Neural progenitor cell (in vitro differentiated cells): ENCODE measurements around the genes NCOA6 and SPAG4.

DNA sequence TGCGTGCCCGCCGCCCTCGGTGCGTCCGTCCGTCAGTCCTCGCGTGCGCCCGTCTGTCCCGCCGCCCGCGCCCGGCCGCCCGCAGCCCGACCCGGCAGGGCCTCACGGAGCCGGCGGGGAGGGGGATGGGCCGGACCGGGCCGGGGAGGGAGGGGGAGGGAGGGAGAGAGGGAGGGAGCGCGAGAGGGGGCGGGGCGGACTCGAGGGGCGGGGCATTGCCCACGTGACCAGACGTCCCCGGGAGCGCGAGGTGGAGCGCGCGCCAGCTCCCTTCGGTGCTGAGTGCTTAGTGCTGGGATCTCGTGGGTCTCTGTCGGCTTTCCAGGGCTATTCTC, at the start of gene NCOA6:
TSS of gene NCOA6 (minus strand) at position 127 of the 335 bp plus-strand sequence.
- RAMPAGE, long total RNA, result no peak

GRCh38 chr20:34888477-34888908, 12.1 kb downstream of the ACSS2 start:
- RAMPAGE, long total RNA, result no peak

GRCh38 chr20:34891194-34891812, 14.9 kb downstream of the ACSS2 start:
- RAMPAGE, long total RNA, result no peak

- RAMPAGE, long total RNA, result no peak
These were observed 21.5 kb downstream of the ACSS2 start for GRCh38 chr20:34897670-34898604.

GRCh38 chr20:34940128-34940471, 15.5 kb downstream of the GSS start:
- RAMPAGE, long total RNA, result no peak

DNA sequence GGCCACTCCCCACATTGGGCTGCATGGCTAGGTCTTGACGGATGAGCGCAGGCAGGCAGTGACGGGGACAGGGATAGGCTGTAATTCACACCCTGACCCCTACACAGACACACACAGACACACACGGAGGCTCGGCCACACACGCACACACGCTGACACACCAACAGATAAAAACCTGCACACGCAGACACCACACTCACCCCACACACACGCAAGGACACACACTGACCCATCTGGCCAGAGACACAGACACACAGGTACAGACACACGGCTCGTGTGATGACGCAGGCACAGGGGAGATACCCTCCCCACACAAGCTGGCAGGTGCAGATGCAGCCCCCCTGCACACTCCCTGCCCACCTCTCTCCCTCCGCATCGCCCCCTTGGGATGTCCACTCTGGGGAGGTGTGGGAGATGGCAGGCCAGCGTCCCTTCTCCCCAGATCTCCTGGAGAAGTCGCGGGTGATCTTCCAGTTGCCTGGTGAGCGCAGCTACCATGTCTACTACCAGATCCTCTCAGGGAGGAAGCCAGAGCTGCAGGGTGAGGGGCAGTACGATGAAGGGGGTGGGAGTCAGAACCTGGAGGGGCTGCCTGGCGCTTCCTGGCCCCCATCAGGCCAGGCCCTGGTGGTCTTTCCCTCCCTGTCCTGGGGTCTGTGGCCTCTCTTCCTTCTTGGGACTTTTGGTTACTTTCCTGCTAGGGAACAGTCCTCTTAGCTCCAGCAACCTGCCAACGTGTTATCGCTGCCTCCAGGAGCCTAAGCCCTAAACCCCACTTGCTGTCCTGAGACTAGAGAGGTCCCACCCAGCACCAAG, 30.2 kb downstream of the MYH7B start:
- RAMPAGE, long total RNA, result no peak

- RAMPAGE, long total RNA, result no peak
These were observed 921 bp downstream of the TRPC4AP start for GRCh38 chr20:35091555-35092216.

DNA sequence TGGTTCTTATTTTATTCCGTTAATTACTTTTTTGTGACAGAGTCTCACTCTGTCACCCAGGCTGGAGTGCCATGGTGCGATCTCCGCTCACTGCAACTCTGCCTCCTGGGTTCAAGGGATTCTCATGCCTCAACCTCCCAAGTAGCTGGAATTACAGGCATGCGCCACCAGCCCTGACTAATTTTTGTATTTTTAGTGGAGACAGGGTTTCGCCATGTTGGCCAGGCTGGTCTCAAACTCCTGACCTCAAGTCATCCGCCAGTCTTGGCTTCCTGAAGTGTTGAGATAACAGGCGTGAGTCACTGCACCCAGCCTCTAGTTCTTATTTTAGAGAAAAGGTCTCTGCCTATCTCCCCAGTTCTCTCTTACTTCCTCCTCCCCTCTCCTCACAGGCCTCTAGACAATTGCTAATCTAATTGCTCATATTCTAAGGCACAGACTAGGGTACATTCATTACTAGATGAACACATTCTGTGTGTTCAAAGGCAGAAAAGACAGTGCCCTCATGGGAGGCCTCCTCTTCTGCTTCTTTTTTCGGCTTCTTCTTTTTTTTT, 27.0 kb downstream of the EDEM2 start:
- RAMPAGE, long total RNA, result no peak

GRCh38 chr20:35135741-35136519, 11.2 kb downstream of the EDEM2 start:
- RAMPAGE, long total RNA, result no peak

GRCh38 chr20:35176143-35176699, 4.3 kb downstream of the PROCR start:
- RAMPAGE, long total RNA, result no peak

- RAMPAGE, long total RNA, result no peak
These were observed 1.3 kb downstream of the MMP24OS start for GRCh38 chr20:35276547-35277068.

DNA sequence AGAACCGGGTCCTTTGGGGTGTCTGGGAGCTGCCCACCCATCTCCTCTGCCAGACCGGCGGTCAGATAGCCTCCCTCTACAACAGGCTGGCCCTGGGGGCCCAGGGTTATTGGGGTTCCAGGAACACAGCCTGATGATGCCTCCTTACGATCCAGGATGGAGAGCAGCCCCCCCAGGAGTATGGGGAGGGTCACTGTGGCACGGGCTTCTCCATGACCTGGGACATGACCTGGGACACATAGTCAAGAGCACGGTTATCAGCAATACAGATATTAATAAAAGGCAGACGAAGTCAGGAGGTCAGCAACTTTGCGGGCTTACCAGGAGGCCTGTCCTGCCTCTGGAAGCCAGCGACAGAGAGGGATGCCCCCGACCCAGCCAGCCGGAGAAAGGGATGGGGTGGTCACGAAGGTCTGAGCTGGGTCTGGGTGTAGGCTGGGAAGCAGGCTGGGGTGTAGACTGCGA, 821 bp downstream of the MMP24OS start:
- RAMPAGE, long total RNA, result no peak

DNA sequence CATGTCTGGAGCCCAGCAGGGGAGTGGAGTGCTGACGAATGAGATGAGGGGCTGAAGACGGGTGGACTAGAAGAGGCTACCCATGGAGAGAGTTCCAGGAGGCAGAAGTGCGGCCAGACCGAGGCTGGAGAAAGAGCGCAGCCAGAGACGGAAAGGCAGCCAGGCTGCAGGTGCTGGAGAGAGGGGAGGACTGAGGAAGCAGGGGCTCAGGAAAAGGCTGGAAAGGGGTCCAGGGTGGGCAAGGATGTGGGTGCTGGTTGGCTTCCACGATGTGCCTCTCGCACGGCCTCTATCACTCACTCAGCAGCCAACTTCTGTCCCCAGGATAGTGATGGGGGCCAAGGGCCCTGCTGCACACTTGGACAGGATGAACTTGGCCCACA, 565 bp upstream of the EIF6 start:
- RAMPAGE, long total RNA, result no peak

DNA sequence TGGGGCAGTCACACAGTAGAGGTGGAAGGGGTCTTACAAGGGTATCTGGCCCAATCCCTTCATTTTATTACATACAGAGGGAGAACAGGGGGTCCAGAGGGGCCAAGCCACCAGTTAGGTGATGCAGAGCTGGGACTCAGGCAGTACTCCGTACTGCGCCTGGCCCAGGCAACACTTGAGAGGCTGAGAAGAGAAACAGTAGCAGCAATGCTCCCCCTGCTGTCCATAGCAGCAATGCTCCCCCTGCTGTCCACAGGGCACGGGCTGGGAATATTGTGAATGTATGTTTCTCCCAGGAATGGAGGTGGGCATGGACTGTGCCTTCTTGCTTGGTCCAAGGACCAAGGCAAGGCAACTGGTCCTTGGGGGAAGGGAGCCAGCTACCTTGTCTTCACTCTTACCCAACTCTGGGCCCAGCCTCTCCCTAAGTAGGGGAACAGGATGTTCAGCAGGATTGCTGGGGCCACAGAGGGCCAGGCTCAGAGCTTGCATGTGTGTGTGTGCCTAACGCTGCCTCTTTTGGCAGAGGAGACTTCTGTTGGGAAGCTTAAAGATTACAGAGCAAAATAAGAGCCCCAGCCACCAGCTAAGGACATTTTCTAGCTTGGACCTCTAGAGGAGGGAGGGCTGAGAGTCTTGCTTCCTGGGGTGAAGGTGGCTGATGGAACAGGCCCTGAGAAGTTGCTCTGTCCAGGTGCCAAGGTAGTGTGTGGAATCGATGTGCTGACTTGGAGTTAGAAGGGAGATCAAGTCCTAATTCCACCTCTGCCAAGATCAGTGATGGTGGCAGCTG, 14.9 kb upstream of the FAM83C start:
- RAMPAGE, long total RNA, result no peak

GRCh38 chr20:35611453-35611890, 4.2 kb upstream of the SPAG4 start:
- RAMPAGE, long total RNA, result no peak

- RAMPAGE, long total RNA, result no peak
These were observed at the start of gene SPAG4 for GRCh38 chr20:35615472-35616348. Gene SPAG4 (plus strand): TSS chr20:35615829.

DNA sequence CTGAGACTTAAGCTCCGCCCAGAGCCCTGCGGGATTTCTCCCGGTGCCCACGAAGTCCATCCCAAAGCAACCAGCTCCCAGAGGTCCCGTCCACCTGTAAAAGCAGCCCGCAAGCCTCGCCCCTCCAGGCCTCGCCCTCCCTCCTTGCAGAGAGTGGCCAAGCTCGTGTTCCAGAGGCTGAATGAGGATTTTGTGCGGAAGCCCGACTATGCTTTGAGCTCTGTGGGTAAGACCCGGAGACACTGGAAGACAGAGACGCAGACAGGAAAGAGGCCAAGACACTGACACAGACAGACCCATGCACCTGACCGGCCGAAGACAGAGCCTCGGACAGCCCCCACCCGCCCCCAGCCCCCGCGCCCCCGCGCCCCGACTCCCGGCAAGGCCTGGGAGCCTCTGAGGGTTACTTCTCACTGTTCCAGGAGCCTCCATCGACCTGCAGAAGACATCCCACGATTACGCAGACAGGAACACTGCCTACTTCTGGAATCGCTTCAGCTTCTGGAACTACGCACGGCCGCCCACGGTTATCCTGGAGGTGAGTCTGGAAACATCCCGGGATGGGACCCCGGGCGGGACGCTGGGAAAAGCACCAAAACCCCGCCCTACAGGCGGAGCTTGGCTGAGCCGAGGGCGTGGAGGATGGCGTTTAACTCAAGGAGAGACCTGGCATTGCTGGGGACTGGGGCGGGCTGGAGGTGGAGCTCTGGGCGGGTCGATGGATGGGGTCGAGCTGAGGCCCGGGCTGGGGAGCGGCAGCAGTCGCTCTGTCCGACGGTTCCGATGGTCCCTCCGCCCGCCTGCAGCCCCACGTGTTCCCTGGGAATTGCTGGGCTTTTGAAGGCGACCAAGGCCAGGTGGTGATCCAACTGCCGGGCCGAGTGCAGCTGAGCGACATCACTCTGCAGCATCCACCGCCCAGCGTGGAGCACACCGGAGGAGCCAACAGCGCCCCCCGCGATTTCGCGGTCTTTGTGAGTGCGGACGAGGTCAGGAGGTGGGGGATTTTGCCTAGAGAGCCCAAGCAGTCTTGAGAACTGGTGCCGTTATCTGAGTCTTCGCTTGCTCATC, 3.5 kb downstream of the SPAG4 start:
- RAMPAGE, long total RNA, result no peak

DNA sequence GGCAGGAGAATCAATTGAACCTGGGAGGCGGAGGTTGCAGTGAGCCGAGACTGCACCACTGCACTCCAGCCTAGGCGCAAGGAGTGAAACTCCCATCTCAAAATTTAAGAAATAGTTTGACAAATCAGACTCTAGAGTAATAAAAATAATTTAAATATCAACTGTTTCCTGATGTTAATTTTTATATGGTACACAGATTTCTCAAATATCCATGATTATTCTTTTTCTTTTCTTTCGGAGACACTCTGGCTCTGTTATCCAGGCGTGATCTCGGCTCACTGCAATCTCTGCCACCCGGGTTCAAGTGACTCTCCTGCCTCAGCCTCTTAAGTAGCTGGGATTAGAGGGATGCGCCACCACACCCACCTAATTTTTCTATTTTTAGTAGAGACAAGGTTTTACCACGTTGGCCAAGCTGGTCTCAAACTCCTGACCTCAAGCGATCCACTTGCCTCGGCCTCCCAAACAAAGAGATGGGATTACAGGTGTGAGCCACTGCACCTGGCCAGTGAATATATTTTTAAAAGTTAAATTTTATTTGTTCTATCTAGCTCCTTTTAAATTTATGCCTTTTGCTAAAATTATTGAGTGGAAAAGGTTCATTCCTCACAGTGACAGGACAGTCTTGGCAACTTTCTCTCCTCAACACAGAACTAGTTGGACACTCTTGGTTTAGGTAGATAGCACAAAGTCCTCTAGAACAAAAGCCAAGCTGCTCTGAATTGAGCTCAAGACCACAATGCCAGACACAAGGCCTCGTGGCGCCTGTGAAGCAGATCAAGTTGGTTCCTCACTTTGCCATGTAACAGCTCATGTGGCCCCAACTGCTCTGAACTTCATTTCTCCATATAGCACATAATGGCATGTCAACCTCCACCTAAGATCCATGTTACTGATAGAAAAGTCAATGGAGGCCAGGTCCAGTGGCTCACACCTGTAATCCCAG, 20.6 kb downstream of the ROMO1 start:
- RAMPAGE, long total RNA, result no peak

DNA sequence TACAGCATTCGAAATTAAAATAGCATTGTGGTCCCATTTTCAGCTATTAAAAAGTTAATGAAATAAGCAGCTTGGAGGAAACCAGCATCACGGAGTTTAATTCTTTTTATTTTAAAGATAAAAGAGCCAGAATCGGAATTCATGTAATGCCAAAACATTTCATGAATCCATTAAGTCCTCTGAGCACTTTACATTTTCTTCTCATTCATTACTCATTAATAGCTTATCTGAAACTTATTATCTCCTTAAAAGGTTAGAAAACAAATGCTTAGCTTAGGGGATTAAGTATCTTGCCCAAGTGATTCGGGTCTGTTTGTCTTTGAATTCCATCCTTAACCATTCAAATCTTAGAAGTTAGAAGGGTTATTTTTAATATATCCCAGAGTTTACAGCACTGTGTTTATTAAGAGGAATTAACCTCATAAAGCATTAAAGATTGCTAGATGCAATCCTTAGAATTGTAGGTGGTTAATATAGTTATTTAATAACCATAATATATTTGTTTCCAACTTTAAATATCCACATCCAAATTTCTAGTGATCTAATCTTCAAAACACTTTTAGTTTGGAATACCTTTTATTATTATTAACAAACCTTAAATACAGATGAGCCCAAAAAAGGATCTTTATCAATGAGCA, 11.1 kb downstream of the RBM39 start:
- RAMPAGE, long total RNA, result no peak

DNA sequence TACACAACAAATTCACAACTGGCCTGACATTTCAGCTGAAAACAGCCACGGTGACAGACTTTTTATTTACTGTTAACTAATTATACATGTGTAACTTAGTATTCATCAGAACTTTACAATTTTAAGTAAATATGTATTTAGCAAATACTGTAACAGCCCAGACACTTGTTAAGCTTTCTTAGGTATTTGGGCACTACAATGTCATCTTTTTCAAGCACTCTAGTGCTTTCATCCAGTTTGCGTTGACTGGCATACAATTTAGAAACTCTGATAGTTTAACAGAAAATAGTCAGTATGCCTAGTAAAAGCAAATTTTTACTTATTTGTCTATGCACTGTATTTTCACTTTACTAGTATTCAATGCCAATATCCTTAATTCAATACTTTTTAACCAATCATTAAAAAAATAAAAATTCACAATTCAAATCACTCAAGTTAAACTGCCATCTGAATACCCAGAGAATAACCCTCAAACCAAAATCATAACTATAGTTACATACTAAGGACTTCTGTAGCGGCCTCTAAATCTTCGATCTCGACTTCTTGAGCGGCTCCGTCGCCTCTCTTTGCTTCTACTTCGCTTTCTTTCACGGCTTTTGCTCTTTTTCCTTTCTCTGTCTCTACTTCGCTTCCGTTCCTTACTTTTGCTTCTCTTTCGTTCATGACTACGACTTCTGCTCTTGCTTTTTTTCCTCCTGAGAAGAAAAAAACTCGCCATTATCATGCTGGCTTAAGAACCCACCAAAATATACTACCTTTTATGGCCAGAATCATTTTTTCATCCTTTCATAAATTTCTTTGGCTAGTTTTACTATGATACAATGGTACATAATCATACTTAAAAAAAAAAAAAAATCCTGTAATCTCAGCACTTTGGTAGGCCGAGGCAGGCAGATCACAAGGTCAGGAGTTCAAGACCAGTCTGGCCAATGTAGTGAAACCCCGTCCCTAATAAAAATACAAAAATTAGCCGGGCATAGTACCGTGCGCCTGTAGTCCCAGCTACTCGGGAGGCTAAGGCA, 10.3 kb downstream of the RBM39 start:
- RAMPAGE, long total RNA, result no peak